A172 (cell line): ENCODE data around the genes SMTNL1 and SERPING1.

- RAMPAGE, long total RNA: no peak
Observed at GRCh38 chr11:57500568-57501034, 14.9 kb downstream of the SLC43A1 start.

DNA sequence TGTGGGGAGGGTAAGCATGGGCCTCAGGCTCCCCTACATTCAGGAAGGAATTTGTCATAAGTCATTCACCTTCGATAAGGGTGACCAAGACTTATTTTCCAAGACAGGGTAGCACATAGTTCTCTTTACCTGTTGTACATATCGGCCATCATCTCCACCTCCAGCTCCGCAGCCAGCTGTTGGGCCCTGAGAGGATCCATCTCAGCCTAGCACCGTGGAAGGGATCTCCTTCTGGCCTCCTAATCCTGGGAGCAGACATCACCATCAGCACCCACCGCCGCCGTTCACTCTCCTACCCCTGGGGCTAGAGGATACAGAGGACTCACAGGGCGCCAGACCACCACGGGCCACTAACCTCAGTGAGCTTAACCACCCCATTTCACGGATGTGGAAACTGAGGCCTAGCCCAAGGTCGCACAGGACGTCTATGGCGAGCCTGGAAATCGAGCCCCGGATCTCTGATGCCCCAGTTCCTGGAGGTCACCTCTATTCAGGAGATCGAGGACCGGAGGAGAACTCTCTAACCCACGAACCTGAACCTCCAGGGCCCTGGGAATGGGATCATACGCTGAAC is 477 bp downstream of the TIMM10 start:
- RAMPAGE, long total RNA: no peak

DNA sequence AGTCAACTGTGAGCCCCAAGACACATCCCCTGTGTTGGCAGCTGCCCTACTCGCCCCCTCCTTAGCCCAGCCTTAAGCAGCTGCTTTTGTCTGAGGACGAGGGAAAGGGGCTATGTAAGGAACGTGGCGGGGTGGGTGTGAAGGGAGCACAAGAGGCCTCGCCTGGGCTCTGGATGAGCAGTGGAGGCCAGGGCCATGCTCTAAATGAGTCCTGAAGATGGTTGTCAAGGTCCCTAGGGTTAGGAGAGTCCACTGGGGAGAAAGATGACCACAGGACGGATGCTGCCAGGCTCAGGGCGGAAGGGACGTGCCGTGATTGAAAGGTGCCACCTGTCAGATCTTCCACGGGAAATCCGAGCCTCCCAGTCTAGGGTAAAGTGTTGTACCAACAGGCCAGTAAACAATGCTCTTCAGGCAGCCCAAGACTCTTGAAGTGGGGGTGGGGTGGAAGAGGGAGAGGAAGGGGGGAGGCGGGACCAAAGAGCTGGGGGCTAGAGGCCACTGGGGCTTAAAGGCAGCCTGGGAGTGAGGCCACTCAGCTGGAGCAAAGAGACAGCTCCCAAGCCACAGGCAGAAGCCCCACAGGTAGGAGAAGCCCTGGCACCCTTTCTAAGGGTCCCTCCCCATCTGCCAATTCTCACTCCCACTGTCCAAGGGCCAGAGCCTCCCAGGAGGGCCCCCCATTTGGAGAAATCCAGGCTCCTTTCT is at the start of gene SMTNL1:
TSS of gene SMTNL1 (plus strand) at position 538 of the 708 bp plus-strand sequence.
- RAMPAGE, long total RNA: no peak

- RAMPAGE, long total RNA: no peak
Observed at GRCh38 chr11:57569271-57569871, 1.9 kb upstream of the UBE2L6 start.

DNA sequence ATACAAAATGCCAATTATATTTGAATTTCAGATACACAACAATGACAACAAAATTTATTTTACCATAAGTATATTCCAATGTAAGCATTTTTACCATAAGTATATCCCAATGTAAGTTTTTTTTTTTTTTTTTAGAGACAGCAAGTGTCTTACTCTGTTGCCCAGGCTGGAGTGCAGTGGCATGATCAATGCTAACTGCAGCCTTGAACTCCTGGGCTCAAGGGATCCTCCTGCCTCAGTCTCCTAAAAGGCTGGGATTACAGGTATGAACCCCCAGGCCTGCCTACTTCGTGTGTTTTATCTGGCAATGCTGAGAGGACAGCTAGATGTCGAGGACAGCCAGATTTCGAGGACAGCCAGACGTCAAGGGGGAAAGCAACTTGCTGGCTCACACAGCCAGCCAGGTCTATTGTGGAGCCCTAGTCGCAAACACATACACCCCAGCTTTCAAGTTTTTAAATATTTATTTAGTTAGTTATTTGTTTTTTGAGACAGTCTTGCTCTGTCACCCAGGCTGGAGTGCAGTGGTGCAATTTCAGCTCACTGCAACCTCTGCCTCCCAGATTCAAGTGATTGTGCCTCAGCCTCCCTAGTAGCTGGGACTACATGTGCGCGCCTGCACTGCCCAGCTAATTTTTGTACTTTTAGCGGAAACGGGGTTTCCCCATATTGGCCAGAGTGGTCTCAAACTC is 1.1 kb upstream of the SERPING1 start:
- RAMPAGE, long total RNA: no peak

DNA sequence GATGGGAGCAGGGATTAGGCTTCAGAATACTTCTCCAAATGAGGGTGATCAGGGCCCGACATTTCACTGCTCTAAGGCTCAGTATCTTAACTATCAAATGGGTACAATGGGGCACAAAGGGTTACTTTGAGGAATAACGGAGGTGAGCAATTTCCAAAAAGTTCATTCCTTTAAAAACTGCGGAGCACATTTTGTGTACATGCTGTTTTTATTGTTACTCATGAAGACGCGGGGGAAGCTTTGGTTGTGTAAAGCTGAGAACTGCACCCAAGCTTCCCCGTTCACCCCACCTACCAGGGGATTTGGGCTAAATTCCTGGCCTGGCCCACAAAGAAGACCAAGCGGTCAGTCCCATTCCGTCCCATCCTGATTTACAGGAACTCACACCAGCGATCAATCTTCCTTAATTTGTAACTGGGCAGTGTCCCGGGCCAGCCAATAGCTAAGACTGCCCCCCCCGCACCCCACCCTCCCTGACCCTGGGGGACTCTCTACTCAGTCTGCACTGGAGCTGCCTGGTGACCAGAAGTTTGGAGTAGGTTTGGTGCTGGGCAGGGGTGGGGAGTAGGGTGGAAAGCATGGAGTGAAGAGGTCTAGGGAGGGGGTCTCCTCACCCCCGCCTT is at the start of gene SERPING1:
TSS of gene SERPING1 (plus strand) at position 498 of the 623 bp plus-strand sequence.
- RAMPAGE, long total RNA: no peak

DNA sequence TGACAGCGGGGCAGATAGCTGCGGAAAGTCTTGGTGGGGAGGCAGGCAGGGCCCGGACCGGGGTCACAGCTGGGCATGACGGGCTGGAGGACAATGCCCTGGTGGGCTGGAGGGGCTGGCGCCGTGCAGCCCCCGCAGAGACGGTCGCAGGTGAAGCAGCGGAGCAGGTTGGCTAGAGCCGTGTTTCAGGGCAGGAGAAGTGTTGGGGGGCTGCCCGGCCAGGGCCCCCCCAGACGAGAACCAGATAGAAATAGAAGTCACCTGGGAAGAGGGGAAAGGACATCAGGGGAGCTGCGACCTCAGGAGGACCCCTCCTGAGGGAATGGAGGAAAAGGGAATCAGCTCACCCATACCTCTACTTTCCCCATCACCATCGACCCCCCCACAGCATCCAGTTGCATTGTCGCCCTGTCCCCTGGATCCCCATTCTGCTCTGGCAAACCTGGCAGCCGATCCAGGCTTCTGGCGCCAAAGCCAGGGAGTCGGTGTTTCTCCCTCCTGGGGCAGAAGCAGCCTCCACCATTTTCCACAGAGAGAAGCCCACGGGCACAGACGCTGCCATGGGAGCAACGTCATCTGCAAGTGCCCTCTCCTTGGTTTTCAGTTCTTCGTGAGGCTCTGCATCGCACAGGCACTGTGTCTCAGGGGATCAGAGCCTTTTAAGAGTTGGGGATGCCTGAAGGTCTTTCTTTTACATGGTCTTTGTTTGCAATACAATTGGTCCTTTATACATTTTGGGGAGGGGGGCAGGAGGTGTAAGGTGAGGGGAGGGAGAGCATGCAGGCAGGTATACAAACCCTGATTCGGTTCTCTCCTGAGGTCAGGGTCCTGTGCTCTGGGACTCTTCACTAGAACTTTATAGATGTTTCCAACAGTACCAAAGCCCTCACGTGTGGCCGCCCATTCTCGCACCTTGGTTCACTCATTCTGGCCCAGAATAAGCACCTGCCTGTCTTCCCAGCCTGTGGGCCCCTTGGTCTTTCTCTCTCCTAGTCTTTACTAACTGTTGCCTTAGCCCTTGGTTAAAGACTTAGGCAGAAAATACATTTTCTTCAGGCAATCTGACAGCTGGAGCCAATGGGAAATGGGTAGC is 2.3 kb downstream of the YPEL4 start:
- RAMPAGE, long total RNA: no peak

GRCh38 chr11:57648897-57649734 is 596 bp downstream of the YPEL4 start:
- RAMPAGE, long total RNA: no peak

DNA sequence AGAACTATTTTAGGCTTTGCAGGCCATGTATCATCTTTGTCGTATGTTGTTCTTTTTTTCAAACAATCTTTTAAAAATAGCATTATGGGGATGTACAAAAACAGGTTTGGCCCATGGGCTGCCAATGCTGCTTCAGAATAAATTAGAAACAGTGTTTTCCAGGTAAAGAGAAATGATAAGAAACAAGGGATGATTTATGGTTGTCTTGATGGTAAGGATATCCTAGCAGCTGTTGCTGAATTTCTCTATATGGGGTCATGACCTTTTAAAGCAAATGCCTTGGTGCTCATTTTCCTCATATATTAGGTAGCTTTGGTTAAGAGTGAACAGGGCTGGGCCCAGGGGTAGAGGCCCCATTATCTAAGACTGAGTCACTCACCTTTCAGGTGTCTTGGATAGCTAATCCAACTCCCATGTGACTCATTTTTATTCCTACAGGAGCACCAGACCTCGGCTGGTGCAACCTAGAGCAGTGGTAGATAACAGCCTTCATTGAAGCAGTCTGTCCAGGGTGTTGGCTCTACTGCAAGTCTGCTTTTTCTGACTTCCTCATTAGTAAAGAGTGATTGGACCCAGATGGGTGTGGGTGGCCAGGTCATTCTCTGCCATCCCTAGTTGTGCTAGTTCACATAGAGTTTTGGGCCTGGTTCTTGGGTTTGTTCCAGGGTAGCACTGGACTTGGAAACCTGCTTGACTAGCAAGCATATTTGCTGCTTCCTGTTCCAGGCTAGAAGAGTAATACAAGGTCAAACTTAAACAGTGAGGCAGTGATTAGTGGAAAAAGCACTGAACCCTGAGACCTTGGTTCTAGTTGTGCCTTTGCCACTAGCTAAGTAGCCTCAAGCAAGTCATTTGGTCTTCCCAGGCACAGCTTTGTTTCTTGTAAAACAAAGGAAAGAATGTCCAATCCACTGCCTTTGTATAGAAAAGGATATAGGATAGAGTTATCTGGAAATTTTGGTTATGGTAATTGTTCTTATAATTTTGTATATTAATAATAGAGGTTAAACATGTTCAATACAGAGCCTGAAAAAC is 37.5 kb downstream of the CTNND1 start:
- RAMPAGE, long total RNA: no peak

GRCh38 chr11:57819414-57819869 is 57.8 kb downstream of the CTNND1 start:
- RAMPAGE, long total RNA: no peak

GRCh38 chr11:57833073-57833461 is 71.5 kb downstream of the CTNND1 start:
- RAMPAGE, long total RNA: no peak

- RAMPAGE, long total RNA: no peak
Observed at GRCh38 chr11:58165573-58165826, 23.4 kb upstream of the OR9Q2 start.

DNA sequence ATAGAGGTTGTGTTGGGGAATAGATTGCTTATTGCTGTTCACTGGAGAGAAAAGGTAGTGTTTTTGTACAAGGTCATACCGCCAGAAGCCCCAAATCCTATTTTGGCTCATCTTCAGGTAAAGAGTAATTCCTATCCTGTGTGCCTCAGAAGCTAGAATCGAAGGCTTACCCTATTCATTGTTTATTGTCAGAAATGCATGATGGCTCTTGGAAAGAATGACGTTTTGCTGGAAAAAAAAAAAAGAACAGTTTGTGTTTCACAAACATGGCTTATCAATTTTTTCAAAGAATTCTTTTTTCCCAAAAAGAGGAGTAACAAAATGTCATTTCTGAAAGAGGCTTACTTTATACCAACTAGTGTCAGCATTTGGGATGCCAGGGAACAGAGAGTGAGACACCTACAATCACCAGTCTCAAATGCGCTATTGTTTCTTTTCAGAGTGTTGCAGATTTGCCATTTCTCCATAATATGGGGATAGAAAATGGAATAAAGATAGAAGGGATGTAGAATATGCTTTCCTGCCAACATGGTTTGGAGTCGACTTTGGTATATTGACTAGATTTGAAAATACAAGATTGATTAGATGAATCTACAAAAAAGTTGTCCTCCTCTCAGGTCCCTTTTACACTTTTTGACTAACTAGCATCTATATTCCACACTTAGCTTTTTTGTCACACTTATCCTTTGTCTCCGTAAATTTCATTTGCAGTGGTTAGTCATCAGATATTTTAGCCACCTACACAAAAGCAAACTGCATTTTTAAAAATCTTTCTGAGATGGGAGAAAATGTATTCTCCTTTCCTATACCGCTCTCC is 3.0 kb upstream of the CNTF start:
- RAMPAGE, long total RNA: no peak

DNA sequence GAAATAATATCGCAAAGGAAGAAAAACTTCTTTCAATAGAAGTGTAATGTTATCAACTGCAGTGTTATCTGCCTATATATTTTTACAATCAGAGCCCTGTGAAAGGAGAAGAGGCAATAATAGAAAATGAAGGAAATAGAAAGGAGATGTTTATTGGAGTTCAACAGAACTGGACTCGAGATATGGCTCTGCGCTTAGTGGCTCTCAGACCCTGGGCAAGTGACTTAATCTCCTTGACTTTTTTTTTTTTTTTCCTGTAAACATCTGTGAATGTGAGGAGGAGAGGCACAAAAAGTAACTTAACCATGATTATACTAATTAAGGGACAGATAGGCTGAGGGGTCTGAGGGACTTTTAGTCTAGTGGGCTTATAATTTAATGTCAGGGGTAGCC is 18.9 kb downstream of the CNTF start:
- RAMPAGE, long total RNA: no peak

GRCh38 chr11:58927205-58928067 is 11.9 kb upstream of the GLYATL1 start:
- RAMPAGE, long total RNA: no peak

DNA sequence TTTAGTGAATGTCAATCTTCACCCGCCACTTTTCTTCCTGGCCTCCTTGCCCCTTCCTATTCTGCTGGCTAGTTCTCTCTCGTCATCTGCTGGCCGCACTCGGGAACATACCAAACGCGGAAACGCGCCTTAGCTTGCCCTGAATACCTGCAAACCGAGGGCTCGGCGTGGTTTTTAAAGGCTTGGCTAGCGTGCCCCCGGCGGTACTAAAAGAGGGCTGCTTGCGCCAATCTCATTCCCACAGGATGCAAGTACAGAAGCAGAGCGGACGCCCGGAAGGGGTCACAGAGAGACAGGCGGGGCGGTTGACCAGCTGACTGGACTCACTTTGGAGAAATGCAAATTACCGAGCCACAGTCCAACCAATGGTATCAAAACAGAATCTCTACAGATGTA is 24.5 kb downstream of the GLYATL1 start:
- RAMPAGE, long total RNA: no peak

- RAMPAGE, long total RNA: no peak
Observed at GRCh38 chr11:58968160-58968991, 29.1 kb downstream of the GLYATL1 start.

DNA sequence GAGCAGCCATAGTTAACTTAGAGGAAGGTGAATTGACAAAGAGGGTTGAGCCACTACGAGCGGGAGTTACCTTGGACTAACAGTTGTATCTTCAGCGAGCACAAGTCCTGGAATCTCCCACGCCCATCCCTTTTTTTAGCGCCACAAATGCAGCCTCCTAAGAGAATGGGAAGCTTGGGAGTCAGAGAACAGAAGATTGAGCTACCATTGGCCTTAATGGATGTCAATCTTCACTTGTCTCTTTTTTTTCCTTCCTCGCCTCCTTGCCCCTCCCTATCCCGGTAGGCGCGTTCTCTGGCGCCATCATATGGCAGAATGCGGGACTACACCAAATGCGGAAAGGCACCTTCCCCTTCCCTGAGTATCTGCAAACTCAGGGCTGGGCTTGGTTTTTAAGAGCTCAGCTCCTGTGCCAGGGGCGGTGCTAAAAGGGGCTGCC is 27.8 kb upstream of the GLYATL1B start:
- RAMPAGE, long total RNA: no peak

- RAMPAGE, long total RNA: no peak
Observed at GRCh38 chr11:59173029-59173872, 1.3 kb downstream of the DTX4 start.

GRCh38 chr11:59281218-59281748 is 68.6 kb upstream of the MPEG1 start:
- RAMPAGE, long total RNA: no peak